Measurements from ENCODE around the gene SACM1L.

DNA sequence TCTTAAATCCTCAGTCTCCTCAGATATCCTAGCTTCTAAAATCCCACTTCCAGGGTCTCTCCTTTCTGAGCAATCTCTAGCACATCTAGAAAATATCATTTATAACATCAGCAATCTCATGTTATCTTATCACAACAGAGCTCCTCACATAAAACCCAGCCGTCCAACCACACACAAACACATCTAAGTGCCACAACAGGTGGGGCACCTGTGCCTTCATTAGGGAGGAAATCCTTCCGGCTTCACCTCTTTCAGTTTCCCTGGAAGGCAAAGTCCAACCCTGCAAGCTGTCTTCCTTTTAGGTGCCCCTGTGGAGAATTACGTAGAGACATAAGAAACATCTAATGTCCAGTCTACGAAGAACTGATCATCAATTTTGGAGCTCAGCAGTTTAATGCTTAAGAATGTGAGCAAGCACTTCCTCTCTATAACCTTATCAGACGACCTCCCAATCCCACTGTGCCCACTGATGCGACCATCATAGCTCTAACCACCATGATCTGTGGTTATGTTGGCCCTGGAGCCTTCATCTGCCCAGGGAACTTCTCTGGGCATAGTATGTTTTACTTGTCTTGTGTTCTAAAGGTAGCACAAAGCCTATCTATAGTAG, 1.5 kb downstream of the ZDHHC3 start:
- RRBS, result no CpG with 5 or more reads among the region's 6 CpGs

- RRBS, result no CpG with 5 or more reads among the region's 1 CpG
Measured at GRCh38 chr3:44984437-44984715, 8.3 kb downstream of the EXOSC7 start.

DNA sequence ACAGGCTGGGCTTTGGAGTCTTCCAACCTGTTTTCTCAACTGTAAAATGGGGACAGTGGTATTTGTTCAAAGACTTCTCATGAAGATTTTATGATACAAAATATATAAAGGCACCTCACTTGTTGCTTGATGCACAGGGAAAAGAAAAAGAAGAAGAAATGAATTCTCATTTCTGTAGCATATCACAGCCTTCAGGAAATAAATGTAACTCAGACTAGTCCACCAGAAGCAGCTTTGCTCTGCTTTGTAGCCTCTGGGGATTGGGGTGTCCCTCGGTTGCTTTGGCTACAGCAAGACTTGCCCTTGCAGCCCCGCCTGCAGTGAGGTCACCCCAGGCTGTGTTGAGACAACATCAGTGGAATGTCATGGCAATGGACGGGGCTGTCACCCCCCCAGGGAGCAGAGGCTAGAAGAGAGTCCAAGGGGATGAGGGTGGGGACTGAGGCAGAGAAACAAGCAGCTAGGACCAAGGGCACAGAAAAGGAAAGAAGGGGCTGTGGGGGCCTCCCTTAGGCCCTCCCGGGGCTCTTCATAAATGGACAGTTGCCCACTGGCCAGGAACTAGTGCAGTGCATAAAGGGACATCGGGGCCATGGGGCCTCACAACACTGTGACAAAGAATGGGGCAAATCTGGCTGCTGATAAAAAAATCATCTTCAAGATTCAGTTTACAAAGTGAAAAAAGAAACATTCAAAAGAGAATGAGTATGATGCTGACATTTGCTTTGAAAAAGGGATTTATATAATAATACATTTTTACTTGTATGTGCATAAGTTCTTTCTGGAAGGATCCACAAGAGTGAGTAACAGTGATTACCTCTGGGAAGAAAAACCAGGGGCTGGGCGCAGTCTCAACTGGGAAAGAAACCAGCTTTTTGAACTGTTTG, 943 bp downstream of the CLEC3B start:
- RRBS, result no CpG with 5 or more reads among the region's 6 CpGs

DNA sequence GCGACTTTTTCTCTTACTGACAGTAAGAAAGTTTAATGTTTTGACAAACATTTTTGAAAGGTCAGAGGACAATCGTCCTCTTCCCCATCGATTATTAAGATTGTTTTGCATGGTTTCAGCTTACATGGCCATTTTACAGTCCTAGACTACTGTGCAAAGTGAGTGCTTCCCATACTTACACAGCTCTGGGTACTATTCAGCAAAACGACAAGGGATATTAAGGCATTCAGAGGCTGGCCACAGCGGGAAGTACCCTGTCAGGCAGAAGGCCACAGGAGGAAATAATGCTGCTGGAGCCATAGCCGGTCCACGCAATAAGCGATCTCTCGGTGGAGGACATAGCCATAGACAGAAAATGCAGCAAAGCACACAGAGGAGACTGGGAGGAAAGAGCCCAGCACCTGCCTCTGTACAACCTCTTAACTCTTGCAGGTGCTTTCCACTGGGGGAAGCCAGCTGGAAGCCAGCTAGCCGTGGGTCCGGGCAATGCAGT, 19.7 kb downstream of the CLEC3B start:
- RRBS, result no CpG with 5 or more reads among the region's 11 CpGs

- RRBS, result 3% methylated on average over 1 of the region's 16 CpGs
Measured at GRCh38 chr3:45110047-45110888, 35.9 kb downstream of the CDCP1 start.

DNA sequence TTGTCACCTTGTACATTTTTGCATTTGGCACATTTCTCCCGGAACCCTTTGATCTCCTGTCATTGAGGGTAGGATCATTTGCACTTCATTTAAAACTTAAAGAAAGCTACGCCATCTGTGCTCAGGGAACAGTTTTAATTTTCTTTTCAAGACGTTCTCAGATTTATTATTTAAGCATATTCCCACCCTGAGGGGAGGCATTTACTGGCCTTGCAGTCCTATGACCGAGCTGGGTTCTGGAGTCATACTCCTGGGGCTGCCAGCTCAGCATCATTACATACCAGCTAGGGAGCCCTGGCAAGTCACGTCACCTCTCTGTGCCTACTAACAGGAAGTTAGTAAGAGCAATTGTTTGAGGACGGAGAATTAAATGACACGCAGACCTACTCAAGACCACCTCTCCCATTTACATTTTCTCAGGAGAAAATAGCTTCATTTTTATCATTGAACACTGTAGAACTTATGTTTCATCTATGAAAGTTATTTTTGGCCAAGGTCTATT, 5.8 kb downstream of the CDCP1 start:
- RRBS, result no CpG with 5 or more reads among the region's 7 CpGs

GRCh38 chr3:45166647-45167936, 20.9 kb upstream of the CDCP1 start:
- RRBS, result no CpG with 5 or more reads among the region's 24 CpGs

DNA sequence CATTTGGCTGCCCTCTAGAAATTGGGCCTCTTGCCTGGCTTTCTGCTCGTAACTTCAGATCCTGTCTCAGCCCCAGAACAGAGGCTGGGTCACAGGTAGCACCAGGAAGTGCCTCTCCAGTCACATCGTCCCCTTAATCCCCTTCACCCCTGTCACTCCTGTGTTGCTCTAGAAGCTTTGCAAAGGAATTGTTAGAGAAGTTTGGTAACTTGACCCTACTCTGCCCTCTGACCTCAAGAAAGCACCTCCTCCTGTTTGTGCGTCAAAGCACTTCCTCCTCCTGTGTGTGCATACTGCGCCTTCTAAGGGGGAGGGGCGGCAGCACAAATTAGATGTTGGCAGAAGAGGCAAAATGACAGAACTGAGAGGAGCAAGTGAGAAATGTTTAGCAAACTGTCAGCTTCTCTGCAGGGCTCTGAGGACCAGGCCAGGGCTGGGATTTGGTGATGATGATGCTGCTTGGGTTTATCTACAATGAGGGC, 76.1 kb downstream of the LARS2 start:
- RRBS, result no CpG with 5 or more reads among the region's 5 CpGs

GRCh38 chr3:45545445-45545986, 49.0 kb upstream of the LIMD1 start:
- RRBS, result no CpG with 5 or more reads among the region's 7 CpGs

DNA sequence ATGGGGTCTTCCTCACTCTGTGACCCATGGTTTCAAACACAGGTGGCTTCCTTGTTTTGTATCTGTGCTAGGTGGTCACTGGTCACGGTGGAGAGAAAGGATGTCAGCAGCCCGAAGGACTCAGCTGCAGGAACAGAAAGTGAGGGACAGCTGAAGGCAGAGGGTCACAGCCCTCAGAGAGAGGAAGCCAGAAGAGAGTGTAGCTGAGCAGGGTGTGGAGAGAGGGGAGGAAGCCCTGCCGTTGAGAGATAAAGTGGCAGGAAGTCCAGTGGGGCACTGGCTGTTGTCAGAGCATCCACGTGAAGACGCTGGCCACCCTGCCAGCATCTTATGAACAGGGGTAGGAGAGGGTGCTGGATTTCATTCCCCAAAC, 36.9 kb downstream of the LIMD1 start:
- RRBS, result no CpG with 5 or more reads among the region's 5 CpGs

- RRBS, result 2% methylated on average over 9 of the region's 66 CpGs
Measured at GRCh38 chr3:45688994-45689653, at the start of gene SACM1L. Gene SACM1L (plus strand): TSS chr3:45689396.

DNA sequence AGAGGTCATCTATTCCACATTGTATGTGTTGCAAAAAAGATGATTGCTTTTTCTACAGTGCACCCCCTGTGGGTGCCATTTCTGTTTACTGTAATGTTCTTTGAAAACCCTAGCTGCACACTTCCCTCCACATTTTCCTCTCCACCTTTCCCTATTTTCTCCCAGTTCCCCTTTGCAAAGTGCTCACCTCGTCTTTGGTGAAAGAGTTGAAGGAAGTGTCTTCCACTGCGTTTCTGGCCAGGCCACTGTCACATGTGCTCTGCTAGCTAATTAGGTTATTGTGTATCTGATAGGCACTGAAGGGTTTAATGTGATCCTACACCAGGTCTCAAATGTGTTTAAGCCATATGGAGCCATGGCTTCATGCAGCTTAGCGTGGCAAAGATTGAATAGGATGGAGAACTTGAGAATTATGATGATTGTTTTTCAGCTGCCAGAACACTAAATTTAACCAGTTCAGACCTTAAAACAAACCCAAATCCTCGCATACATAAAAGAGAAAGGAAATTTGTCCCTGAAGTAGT, 1.5 kb downstream of the SACM1L start:
- RRBS, result no CpG with 5 or more reads among the region's 4 CpGs

GRCh38 chr3:45987554-45988159, 8.0 kb downstream of the FYCO1 start:
- RRBS, result no CpG with 5 or more reads among the region's 5 CpGs

- RRBS, result no CpG with 5 or more reads among the region's 2 CpGs
Measured at GRCh38 chr3:46092734-46093121, 65.4 kb upstream of the XCR1 start.

DNA sequence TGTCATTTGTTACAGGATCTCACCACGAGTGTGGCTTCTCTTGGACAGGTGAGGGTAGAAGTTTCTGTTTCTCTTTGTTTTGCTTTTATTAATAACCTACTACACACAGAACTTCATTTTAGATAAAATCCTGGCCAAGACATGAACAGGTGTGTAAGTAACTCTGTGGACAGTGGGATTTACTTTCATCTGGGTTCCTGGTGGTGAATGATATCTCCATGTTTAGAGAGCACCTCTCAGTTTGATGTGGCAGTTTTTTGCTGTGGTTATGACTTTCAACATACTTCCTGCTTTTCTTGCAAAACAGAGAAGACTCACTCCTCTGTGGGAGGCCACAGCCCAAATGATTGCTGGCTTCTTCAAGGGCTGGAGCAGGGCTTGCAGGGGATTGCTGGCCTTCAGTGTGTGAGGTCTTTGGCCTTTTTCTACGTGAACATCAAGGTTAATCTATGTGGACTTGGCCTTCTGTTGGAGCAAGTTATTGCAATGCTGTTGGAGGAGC, 71.1 kb upstream of the XCR1 start:
- RRBS, result no CpG with 5 or more reads among the region's 2 CpGs

DNA sequence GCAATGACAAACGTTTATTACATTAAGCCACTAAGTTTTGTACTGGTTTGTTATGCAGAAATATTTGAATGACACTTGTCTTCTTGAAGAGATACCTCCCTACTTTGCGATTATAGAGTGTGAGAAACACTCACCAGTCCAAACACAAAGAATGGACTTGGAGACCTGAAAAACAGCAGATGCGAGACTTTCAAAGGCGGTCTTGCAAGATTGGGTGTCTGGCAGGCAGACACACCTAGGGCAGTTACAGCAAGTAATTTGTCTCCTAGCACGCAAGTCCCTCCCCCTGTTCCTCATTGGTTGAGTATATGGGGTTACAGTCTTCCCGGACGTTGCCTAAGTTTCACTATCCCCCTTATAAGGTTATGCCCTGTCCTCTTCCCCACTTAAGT, 83.7 kb upstream of the XCR1 start:
- RRBS, result no CpG with 5 or more reads among the region's 7 CpGs

GRCh38 chr3:46368501-46368986, 2.2 kb upstream of the CCR5 start:
- RRBS, result no CpG with 5 or more reads among the region's 8 CpGs

- RRBS, result no CpG with 5 or more reads among the region's 2 CpGs
Measured at GRCh38 chr3:46371155-46371607, 435 bp downstream of the CCR5 start.

DNA sequence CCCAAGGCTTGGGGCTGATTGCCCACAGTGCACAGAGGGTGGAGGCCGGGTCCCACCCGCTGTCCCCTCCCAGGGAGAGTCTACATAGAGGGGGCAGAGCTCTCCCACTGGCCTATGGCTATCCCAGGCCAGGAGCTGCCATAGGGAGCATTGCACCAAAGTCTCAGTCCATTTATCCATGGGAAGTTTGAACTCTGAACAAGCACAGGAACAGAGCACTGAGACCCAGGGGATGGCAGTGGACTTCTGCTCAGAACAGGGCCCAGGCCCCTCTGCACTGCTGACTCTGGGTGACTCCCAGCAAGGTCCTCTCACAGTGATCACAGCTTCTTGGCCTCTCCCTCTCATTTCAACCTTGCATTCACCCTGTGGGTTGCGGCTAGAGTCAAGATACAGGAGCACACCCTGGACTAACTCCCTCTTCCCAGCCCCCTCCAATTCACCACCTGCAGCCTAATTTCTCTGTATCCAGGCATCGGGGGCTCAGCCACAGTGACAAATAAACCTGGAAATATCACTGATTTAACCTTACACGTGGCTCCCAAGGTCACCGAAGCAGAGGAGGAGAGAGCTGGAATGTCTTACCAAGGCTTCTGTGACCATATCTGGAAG, 1.1 kb downstream of the RTP3 start:
- RRBS, result no CpG with 5 or more reads among the region's 6 CpGs

GRCh38 chr3:46565131-46565541, 966 bp downstream of the LRRC2 start:
- RRBS, result no CpG with 5 or more reads among the region's 5 CpGs